Measurements from ENCODE around the gene RAMACL.

DNA sequence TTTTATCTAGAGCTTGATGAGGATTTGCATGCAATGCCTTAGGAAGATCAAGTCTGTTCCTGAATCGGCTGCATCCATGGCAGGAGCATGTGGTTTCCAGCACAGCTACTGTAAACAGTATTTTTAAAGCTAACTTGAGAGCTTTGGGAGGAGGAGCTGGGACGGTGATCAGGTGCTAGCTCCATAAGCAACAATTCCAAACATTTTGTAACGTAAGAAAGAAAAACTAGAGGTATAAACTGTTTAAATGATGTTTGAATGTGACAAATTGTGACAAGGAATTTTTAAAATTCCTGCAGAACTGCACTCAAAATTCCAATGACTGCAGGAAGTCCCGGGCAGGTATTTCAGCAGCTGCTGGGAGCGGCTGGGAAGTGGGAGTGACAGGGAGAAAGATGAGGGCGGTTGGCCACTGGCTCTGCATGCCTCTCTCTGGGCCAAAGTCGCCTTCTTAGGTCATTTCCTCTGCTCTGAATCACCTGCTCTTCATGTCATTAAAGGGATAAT is 44.1 kb downstream of the RAMACL start:
- RRBS: no CpG with 5 or more reads among the region's 7 CpGs

DNA sequence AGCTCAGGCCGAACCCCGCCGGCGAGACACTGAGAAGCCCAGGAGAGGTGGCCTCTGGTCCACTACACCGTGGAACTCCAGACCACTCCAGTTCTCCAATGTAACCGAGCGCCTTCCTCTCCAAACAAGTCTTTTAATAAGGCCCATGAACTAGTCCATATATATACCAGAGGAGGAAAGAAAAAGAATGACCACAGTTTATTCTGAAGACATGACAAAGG is at the start of gene RAMACL:
Gene RAMACL, minus strand, starts transcription at position 121 of the 221 bp plus-strand sequence.
- RRBS: no CpG with 5 or more reads among the region's 7 CpGs

DNA sequence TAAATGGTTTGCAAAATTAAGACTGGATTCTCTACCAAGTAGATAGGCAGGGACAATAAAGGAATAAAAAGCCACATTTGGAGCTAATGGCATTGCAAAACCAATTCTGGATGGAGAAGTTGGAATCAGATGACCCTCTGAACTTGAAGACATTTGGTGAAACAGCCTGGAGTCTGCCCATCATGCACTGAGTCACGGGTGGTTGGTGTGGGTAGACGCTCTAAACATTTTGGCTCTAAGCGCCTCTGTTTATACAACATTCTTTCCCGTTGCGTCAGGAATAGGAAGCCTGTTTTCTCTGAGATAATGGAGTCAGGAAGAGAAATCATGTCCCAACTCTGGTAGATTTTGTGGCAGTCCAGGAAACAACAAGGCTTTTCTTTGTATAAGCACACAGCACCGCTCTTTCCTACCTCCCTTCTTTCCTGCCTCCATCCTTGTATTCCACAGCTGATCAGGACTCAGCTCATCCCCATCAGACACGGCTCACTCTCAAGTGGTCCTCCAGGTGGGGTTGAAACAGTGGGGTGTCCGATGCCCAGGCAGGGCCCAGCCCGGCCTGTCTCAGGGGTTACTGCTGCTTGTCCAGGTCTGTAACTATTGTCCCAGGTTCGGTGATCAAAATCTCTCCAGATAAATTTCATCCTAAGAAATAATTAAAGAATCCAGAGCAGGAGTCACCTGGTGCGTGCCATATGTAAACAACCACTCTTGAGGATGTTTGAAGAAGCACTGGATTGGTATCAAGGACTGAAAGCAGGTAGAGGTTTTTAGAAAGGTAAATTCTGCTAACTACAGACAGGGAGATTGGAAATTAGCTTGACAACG is 12.1 kb upstream of the RAMACL start:
- RRBS: no CpG with 5 or more reads among the region's 12 CpGs

DNA sequence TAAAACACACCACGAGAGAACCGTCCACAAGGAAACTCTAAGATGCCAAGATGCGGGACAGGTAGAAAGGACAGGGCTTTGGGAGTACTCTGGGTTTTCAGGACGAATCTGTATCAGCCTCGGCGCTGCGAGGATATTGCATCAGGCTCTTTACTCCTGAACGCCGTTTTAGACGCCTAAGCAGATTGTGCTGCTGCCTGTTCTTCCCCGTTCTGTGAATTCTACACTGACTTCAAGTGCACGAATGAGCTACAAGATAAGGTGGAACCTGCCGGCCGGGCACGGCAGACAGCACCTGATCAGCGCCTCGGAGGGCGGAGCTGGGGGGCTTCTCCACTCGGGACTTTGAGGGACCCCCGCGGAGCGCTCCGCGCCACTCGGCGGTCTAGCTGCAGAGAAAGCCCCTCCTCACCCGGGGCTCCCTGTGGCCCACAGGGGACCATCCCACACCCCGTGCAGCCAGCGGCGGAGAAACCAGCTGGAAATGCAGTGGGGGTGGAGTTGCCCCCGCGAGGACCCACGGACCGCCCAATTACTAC is 779 bp downstream of the RPS6KA2 start:
- RRBS: no CpG with 5 or more reads among the region's 34 CpGs

DNA sequence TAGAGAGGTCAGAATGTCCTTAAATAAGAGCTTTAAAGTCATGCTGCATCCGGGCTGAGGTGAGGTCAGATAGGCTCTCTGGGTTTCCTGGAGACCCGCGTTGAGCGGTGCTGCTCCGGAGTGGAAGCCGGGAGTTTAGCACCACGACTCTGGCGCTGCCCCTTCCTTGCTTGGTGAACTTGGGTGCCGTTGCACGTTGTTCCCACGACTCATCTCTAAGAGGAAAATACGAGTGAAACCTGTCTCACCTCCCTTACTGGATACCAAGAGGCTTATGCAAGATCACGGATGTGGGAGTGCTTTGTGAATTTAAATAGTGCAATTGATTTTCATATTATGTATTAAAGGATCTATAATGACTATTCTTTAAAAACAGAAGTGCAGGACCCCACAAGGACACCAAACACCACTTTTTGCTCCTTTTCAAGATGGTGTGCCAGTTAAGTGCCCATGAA is 1.5 kb upstream of the RPS6KA2 start:
- RRBS: 10% methylated on average over 5 of the region's 13 CpGs

GRCh38 chr6:166633664-166634624 is 6.9 kb upstream of the RPS6KA2 start:
- RRBS: no CpG with 5 or more reads among the region's 26 CpGs

DNA sequence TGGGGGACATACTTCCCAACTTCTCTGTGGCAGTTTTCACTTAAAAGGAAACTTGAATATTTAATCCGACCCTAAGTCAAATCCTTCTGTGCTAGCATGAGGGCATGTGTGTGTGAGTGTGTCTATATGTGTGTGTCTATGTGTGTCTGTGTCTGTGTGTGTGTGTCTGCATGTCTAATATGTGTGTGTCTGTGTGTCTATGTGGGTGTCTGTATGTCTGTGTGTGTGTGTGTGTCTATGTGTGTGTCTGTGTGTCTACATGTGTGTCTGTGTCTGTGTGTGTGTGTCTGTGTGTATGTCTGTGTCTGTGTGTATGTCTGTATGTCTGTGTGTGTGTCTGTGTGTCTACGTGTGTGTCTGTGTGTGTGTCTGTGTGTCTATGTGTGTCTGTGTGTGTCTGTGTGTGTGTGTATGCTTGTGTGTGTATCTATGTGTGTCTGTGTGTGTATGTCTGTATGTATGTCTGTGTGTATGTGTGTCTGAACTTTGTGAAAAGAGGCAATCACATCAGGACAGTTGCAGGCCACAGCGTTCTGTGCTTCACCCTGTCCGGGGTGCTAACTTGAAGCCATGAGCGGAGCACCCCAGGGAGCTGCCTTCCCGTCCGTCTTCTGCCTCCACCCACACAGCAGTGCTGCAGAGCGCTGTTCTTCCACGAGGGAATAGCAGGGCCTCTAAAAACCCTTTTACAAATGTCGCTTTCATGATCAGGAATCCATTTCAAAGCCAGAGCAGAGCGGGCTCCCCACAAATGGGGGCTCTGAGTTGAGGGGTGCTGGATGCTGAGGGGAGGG is 131.7 kb downstream of the RNASET2 start:
- RRBS: no CpG with 5 or more reads among the region's 11 CpGs

- RRBS: no CpG with 5 or more reads among the region's 11 CpGs
These were observed 815 bp upstream of the CEP43 start for GRCh38 chr6:166998535-166998629.

- RRBS: no CpG with 5 or more reads among the region's 5 CpGs
These were observed 3.4 kb upstream of the CCR6 start for GRCh38 chr6:167119366-167120094.

GRCh38 chr6:167125449-167125952 is 2.6 kb downstream of the CCR6 start:
- RRBS: no CpG with 5 or more reads among the region's 3 CpGs

GRCh38 chr6:167158352-167158650 is 521 bp upstream of the GPR31 start:
- RRBS: no CpG with 5 or more reads among the region's 2 CpGs

- RRBS: no CpG with 5 or more reads among the region's 3 CpGs
These were observed 14.7 kb upstream of the TTLL2 start for GRCh38 chr6:167310225-167310495.

DNA sequence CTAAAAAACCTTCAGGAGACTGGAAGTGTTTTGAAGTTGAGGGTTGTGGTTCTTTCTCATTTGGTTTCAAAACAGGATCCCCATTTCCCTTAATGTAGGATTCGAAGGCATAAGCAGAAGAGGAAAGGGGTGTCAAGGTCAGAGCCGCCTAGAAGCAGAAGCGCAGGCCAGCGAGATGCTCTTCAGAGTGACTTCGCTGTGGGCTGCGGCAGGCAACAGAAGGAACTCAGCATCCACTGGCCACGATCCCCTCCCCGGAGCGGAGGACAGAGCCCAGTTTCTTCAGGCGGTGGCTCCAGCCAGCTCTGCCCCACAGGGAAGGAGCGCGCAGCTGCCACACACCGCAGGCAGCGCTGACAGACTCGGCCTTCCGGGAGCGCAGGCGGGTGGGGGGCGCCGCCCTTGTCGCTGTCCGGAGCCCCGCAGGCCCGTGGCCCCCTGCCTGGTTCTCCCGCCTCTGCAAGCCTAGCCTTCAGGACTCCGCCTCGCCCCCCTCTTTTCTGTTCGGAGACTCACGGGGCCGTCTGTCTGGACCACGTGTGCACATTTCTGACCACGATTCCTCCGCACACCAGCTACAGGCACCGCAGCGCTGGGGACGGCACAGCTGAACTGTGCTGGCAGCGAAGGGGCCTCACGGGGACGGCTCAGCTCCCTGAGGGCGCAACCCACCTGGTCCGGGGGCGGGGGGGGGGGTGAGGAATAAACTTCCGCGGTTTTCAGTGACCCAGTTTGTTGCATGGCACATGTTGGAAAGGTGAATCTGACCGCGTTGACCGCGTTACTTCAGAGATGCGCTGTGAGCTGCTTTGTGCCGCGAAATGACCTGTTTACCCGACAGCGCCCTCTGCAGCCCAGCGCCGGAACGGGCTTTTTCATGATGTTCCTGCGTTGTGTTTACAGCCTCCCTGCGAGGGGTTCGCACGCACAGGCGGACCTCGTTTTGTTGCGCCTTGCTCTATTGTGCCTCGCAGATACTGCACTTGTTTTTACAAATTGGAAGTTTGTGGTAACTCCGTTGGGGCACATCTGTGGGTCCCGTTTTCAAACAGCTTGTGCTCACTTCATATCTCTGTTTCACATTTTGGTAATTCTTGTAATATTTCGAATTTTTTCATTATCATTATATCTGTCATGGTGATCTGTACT is 26.2 kb downstream of the TTLL2 start:
- RRBS: 17% methylated on average over 13 of the region's 67 CpGs

GRCh38 chr6:167423924-167424537 is 99.1 kb downstream of the TTLL2 start:
- RRBS: 24% methylated on average over 2 of the region's 25 CpGs

GRCh38 chr6:167498934-167499783 is 174.3 kb downstream of the TTLL2 start:
- RRBS: no CpG with 5 or more reads among the region's 13 CpGs

GRCh38 chr6:167647132-167648275 is 179.2 kb upstream of the AFDN start:
- RRBS: no CpG with 5 or more reads among the region's 21 CpGs

- RRBS: no CpG with 5 or more reads among the region's 42 CpGs
These were observed 158.4 kb upstream of the AFDN start for GRCh38 chr6:167667927-167669140.

GRCh38 chr6:167881182-167882489 is 54.9 kb downstream of the AFDN start:
- RRBS: no CpG with 5 or more reads among the region's 6 CpGs

- RRBS: no CpG with 5 or more reads among the region's 7 CpGs
These were observed 69.2 kb upstream of the KIF25 start for GRCh38 chr6:167928167-167928726.

GRCh38 chr6:168037089-168037808 is 39.8 kb downstream of the KIF25 start:
- RRBS: no CpG with 5 or more reads among the region's 7 CpGs